Bronchial lymph node (tissue), 1 donor: ENCODE measurements around the gene MRPL47.

GRCh38 chr3:177589762-177590587, 392.7 kb upstream of the TBL1XR1 start:
- PRO-cap, result no peak

DNA sequence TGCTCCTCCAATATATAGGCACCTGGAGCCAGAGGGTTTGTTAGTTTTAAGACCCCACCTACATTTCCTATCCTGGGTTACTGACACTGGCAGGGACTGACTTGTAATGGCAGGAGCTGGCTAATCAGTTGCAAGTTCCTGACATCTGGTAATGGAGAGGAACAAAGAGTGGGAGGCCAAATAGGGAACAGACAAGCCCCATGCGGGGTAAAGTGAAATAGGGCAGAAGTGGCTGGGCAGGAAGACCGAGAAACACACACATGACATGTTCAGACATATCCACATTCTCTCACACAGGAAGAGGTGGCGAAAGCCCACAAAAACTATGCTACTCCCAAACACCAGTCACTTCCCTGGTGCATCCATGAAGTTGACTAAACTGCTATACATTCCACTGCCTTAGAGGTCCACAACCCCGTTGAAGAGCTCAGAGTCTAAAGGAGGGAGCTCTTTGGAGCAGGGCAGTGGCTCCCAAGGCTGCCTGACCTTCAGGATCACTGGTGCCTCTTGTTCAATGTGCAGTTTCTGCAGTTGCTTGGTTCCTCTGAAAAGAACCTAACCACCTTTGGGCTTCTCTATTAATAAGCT, 394.1 kb upstream of the TBL1XR1 start:
- PRO-cap, result no peak

GRCh38 chr3:177672646-177672887, 475.3 kb upstream of the TBL1XR1 start:
- PRO-cap, result no peak

GRCh38 chr3:178084841-178085412, 451.3 kb upstream of the KCNMB2 start:
- PRO-cap, result no peak

DNA sequence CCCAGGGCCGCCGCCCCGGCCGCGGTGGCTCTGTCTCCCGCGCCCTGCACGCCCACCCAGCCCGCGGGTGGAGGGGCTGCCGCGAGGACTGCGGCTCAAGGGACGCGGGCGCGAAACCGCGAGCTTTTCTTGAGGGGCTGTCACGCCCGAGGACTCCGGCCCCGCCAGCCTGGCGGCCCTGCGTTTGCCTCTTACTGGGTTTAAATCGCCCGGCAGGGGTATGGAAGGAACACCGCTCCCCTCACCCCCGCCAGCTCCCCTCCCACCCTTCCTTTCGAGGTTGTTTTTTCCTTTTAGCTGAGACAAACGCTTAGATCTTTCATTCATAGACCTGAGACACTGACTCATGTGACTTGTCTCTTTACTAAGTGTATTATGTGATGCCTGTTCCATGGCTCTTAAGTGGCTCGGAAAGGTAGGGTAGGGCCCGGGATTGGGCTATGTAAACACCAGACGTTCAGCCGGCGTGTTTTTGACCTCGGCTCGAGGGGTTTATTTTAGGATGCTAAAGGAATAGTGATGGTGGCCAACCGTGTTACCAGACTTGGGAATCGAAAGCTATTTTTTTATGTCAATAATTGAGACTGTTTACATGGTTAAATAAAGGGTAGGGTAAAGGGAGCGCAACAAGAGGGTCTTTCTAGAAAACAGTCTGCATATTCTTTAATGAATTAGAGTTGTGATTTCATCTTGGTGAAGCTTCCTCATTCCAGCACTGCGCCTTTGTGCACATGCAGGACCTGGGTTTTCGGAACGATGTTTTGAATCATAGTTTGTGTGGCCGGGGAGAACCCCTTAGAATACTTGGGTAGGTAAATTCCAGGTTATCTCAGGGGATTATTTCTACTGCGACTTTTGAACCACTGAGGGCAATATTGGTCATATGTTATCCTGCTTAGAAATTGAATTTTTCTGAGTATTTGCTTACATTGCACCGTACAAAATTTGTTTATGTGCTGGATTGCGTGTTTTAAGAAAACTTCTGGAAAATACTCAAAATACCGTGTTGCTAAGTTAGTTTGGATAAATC, 1.1 kb downstream of the PIK3CA start:
- PRO-cap, result bidirectional peak, plus-strand start at position 322 of the sequence, minus-strand start at position 253 of the sequence; unidirectional peak, minus-strand start at position 485 of the sequence; unidirectional peak, minus-strand start at position 725 of the sequence

- PRO-cap, result bidirectional peak, plus-strand start at chr3:179323367, minus-strand start at chr3:179323254
Measured at GRCh38 chr3:179323159-179323574, 336 bp downstream of the ZNF639 start.

GRCh38 chr3:179526886-179527604, 35.7 kb upstream of the ACTL6A start:
- PRO-cap, result unidirectional peak, plus-strand start at chr3:179527206; unidirectional peak, plus-strand start at chr3:179527279

DNA sequence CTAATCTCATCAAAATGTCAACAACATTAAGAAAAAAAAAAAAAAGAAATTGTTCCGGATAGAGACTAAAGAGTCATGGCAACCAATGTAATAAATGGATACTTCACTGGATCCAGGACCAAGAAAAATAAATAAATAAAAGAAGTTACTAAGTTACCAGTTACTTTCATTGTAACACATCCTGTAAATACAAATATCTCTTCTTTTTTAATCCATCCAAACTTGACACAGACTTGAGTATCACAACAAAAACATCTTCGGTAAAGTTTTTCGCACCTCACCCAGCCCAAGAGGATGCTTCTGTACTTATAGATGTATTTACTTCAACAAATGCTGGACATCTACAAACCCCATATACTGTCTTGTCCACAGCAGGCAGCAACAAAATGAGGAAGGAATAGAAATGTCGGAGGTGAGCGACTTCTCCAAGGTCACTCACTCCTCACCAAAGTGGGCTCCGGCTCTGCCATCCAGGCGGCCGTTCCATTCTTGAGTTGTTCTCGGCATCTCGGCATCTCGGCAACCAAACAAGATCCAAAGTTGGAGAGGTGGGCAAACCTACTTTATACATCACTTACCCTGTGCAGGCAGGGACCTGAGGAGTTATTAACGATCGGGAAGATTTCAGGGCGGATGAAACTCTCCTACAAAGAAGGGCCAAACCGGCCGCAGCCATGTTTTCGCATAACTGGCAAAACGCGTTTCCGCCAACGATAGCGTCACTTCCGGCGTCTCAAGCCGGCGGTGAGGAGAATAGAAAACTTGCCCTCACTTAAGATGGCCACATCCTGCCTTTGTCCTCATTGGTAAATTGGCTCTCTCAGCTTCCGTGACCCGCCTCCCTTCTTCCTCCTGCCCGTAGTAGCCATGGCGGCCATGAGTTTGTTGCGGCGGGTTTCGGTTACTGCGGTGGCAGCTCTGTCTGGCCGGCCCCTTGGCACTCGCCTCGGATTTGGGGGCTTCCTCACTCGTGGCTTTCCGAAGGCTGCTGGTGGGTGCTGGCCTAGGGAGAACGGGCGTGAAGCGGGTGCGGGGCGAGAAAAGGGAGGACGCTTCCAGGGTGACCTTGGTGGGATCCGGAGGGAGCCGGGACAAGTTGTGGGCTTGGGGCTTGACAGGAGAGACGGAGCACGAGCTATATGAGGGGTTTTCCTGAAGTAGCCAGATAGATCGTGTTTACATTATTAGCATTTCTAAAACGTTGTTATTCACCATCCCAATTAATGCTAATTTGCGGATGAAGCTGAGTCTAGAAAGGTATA, at the start of gene MRPL47:
MRPL47 (minus strand) TSS at position 690 of the 1,262 bp plus-strand sequence.
- PRO-cap, result bidirectional peak, plus-strand start at position 879 of the sequence, minus-strand start at position 690 of the sequence

DNA sequence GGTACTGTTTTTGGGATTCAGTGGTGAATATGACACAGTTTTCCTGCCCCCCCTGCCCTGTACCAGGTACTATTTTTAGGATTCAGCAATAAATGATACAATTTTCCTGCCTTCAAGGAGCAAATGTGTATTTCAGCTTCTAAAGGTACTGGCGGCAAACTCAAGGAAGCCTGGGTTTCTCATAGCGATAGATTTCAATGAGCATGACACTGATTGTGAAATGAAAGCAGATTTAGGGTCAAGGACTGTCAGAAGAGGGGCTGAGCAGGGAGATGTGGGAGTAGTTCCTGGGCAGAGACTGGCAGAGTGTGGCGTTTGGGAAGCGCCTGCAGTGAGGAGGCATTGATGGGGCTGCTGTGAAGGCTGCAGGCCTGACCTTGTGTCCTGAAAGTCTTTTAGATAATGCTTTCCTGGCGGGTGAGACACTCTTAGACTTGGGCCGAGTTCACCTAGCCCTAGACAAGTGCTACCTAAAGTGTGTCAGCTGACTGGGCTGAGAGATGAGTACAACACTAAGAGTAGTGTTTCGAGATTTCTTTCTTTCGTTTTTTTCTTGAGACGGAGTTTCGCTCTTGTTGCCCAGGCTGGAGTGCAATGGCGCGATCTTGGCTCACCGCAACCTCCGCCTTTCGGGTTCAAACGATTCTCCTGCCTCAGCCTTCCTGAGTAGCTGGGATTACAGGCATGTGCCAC, 20.7 kb downstream of the USP13 start:
- PRO-cap, result no peak

DNA sequence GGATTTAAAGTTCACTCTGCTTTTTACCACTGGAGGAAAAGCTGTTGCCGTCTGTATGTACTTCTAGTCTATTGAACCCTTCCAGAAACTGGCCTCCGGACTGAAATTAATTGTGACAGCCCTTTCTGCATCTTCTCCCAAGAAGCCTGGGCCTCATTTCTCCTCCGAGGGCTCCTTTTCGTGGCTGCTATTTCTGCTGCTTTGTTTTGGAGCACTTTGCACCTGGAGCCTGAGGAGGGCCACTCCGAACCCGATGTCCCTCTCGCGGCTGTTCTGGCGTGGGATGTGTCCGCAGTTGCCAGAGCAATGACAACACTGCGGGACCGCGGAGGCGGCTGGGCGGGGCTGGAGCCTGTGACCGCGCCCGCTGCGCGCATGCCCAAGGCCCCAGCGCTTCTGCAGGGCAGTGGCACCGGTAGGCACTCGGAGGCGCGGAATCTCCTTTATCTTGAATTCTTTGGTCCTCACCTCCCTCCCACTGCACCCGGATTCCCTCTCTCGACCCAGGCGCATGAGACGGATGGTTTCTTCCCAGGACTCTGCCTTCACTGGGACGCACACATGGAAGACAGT, 94.6 kb downstream of the PEX5L start:
- PRO-cap, result no peak

GRCh38 chr3:180601639-180601856, 415 bp upstream of the TTC14 start:
- PRO-cap, result no peak

DNA sequence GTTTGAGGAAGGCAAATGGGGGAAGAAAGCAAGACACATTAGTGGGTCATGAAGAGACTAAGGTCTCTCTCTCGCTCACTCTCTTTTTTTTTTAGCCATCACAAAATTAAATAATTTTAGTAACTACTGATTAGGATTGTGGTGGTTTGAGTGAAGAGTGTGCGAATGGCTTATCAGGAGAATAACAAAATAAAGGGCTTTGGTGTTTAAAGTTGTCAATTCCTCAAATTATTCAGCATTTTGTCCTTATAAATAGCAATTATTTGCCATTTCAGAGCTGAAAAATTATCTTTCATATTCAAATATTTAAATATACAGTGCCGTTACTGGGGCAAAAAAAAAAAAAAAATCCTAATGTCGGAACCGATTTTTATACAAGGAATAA, 314.5 kb upstream of the DNAJC19 start:
- PRO-cap, result no peak

- PRO-cap, result no peak
Measured at GRCh38 chr3:181695953-181696555, 15.7 kb upstream of the SOX2 start.

- PRO-cap, result no peak
Measured at GRCh38 chr3:181700355-181700755, 11.4 kb upstream of the SOX2 start.

- PRO-cap, result no peak
Measured at GRCh38 chr3:181711299-181711614, 468 bp upstream of the SOX2 start.

- PRO-cap, result no peak
Measured at GRCh38 chr3:181719974-181720930, 8.5 kb downstream of the SOX2 start.

DNA sequence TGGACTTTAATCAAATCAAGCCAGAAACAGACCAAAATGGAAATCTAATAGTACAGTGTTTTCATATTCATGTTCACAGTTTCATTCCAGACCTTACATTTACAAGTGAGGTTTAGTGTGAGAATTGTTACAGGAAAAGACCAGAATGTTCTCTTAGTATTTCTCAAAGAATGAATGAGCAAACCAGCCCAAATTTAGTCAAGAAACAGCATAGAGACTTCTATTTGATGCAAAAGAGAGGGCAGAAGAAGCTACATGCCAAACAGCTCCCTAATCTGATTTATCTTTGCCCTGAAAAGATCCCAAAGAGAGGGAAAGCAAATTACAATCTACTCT, 230.5 kb downstream of the SOX2 start:
- PRO-cap, result unidirectional peak, plus-strand start at position 223 of the sequence

- PRO-cap, result no peak
Measured at GRCh38 chr3:182364647-182365529, 428.4 kb upstream of the ATP11B start.

GRCh38 chr3:182793104-182793275, 314 bp upstream of the ATP11B start:
- PRO-cap, result no peak

DNA sequence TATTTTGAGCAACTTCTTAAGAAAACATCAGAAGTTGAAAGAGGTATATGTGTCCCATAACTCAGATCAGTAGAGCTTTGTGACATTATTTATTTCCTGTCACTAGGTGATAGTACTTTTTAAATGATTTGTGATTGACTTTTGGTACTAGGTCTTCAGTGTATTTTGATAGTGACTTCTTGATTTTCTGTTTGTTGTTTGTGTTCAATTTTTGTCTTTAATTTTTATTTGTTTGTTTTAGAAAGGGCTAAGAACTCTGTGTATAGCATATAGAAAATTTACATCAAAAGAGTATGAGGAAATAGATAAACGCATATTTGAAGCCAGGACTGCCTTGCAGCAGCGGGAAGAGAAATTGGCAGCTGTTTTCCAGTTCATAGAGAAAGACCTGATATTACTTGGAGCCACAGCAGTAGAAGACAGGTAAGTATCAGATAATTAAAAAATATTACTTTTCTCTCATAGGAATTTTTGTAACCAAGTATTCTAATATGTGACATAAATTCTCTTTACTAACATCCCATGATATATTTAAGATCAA, 78.9 kb downstream of the ATP11B start:
- PRO-cap, result no peak